Retinal pigment epithelial cell (primary cell): ENCODE results near the gene CROCC2.

GRCh38 chr2:239297448-239298163, 103.2 kb downstream of the HDAC4 start:
- RRBS = no CpG with 5 or more reads among the region's 15 CpGs

DNA sequence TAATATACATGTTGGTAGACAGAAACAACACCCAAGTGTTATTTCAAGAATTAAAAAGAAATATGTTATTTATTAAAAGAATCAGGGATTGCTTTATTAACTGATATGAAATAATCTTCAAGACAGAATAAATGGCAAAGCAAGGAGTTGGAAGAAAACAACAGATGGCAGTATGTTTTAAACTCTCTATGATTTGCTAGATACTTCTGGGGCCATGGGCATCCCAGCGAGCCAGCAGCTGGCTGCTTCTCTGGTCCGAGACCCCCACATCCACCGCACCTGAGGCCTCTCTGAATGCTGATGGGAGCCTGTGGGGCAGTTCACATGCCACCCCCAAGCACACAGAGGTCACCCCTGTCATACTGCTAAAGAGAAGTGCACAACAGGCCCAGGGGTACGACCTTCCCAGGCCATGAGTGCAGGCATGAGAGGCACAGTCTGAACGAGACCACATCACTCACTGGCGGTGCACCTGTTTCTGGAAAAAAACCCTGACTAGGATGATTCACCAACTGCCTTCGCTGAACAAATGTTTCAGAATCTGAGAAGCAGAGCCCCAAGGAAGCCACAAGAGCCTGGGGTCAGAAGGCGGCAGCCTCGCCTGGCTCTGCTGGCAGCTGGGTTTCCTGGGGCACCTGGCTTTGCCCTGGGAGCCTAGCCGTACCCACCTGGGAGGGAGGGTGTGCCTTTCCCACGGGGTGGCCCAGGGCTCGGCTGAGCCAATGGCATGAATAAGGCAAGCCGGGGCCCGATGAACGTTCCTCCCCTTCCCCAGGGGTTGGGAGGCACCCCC, 74.1 kb downstream of the HDAC4 start:
- RRBS = no CpG with 5 or more reads among the region's 15 CpGs

DNA sequence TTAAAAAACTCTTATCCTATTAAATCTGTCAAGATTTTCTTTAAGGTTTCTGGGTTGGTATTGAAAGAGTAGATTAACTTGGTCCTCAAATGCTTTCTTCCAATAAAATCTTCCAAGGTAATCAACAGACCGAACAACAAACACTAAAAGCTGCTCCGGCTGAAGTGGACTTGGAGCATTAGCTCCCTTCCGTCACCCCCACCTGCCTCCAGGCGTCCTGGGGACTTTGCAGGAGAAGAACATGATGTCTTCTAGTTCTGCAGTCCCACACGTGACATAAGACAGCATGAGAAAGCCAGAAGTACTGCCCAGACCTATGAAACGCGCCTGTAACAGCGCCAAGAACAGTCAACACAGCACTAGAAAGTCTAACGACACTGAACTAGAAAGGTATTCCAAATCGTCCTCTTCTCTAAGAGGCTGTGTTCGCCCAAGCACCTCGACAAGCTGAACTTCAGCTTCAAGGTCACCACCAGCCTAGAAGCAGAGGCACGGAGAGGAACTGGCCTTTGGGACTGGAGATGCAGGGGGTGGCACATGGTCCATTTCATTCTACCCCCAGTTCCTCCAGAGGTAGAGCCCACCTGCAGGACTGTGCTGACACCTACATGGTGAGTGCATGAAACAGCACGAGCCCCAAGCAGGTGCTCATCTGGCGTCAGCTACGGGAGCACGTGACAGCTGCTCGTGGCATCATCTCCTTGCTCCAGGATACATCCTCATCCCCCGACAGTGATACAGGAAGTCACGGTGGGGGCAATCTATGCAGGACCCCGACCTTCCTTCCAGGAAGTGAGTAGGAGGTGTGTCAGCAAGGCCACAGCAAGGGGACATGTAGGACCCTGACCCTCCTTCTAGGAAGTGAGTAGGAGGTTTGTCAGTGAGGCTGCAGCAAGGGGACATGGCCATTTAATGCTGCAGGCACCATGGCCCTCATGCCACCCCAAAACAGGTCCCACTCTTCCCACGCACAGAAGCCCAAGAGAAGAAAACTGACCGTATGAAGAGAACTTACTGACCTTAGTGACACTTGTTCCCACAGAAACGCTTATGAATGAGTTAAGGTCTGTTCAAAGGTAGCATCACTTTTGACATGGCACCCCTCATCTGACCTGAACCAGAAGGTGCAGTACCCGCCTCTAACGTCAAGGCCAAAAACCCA, 3.7 kb downstream of the HDAC4 start:
- RRBS = no CpG with 5 or more reads among the region's 26 CpGs

DNA sequence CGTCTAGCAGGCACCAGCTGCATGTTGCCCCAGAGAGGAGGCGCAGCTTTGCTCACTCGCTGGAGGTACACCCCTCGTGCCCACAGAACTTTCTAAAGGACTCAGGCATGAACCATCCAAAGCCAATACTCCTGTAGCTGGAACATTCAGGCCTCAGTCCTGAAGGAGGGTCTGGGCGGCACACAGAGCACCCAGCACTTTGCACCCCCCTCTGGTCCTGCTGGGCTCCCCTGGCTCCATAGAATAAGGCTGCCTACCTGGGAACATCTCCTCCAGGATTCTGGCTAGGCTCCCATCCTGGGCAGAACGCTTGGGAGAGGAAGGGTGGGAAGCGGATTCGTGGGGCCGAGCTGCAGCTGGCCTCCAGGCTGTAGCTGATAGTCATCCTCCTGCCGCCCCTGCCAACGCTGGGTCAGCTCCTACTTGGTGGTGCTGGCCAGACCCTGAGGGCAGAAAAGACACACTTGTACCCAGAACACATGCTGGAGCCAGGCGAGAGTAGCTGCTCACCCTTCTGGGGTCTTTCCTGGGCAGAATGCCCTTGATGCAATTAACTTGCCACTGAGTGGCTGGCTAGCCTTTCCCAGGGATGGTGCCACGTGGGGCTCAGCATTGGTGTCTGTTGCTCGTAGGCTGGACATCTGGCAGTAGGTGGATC, 113.0 kb downstream of the NDUFA10 start:
- RRBS = no CpG with 5 or more reads among the region's 14 CpGs

DNA sequence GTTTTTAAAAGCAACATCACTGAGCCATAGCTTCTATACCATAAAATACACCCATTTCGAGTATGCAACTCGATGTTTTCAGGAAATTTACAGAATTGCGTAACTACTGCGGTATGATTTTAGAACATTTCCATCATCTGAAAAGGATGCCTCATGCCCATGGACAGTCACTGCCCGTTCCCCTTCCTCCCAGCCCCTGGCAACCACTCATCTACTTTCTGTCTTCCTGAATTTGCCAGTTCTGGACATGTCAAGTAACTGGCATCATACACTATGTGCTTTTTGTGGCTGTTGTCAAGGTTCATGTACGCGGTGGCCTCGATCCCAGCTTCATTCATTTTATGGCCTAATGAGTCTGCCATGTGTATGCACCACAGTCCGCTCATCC, 88.0 kb downstream of the NDUFA10 start:
- RRBS = no CpG with 5 or more reads among the region's 9 CpGs

- RRBS = 82% methylated on average over 3 of the region's 22 CpGs
Measured at GRCh38 chr2:239938476-239938965, 86.6 kb downstream of the NDUFA10 start.

GRCh38 chr2:240033341-240033640, 3.1 kb upstream of the OR6B2 start:
- RRBS = no CpG with 5 or more reads among the region's 5 CpGs

- RRBS = no CpG with 5 or more reads among the region's 8 CpGs
Measured at GRCh38 chr2:240497433-240498307, 60.1 kb downstream of the ANKMY1 start.

GRCh38 chr2:240540218-240541070, 17.3 kb downstream of the ANKMY1 start:
- RRBS = no CpG with 5 or more reads among the region's 7 CpGs

GRCh38 chr2:240567455-240567685, 914 bp upstream of the RNPEPL1 start:
- RRBS = no CpG with 5 or more reads among the region's 7 CpGs

GRCh38 chr2:240578787-240579487, 7.6 kb upstream of the CAPN10 start:
- RRBS = no CpG with 5 or more reads among the region's 15 CpGs

- RRBS = no CpG with 5 or more reads among the region's 31 CpGs
Measured at GRCh38 chr2:240579488-240580737, 6.6 kb upstream of the CAPN10 start.

GRCh38 chr2:240619448-240620197, 5.7 kb upstream of the GPR35 start:
- RRBS = no CpG with 5 or more reads among the region's 21 CpGs

DNA sequence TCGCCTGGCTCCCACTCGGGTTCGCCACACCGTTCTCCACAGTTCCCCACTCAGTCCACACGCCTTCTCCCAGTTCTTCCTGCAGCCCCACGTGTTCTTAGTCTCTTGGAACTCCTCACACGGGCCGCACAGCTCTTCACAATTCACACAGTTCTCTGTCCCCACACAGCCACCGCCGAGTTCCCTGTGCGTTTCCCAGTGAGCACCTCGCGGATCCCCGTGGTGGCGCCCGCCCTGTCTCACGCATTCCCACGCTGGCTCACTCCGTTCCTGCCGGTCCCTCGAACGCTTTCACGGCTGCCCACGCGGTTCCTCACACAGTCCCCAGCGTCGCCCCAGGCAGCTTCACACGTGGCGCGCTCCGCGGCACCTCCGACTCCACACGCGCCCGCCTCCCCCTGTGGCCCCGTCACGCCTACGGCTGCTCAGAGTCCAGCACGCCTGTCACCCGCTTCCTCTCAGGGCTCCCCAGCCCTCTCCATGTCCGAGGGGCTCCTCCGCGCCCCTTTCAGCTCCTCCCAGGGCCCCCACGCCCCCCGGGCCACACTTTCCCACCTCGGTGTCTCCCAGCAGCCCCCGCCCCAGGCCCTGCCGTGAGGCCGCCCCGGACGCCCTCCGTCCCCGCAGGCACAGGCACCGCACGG, 38.1 kb downstream of the KIF1A start:
- RRBS = 94% methylated on average over 11 of the region's 56 CpGs

DNA sequence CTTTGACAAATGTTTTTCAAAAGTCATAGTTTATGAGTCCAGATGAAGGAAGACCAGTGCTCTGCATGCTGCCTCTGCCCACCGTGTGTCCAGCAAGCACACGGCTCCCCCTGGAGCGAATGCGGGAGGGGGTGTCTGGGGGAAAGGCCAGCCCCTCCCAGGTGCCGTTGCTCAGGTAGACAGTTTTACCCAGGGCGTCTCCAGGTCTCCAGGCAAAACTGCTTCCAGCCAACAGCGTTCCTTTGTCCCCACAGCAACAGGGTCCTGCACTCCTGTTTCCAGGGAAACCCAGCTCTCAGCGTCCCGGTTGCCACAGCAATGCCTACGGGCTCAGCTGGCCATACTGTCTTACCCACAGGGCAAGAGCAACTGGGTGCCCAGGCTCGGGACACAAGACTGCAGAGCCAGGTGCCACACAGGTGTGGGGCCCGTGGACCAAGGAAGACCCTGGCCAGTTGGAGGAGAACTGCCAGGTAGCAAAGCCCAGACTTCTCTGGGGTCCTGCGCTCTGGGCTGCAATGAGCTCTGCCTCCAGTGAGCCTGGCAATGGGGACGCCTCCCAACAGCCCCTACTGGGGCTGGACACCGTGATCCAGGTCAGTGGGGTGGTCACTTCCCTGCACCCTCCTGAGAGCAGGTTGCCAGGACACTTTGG, at the start of gene CROCC2:
Gene CROCC2 (plus strand): TSS at position 341 of the 655 bp plus-strand sequence.
- RRBS = no CpG with 5 or more reads among the region's 15 CpGs

DNA sequence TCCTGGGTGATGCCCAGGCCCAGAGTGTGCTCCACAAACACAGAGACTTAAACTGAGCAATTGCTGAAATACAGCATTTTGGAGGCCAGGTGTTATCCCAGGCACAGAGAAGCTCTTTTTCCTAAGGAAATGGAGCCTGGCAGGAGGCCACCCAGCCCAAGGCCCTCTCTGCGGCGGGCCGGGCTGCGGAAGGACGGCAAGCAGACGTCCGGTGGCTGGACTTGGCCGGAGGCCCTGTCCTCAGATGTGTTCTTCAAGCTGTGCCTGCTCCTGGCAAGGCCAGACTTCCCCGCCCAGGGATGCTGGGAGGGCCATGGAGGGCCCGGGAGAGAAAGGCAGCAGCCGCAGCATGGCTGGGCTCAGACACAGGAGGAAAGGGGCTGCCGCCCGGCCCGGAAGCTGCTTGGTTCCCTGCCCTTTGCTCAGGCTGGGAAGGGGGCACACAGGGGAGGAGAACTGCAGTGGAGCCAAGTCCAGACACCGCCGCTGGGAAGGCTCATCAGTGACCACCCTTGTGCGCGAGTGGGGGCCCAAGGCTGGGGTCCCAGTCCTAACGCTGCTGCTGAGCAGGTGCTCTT, 7.6 kb downstream of the CROCC2 start:
- RRBS = 67% methylated on average over 6 of the region's 19 CpGs

GRCh38 chr2:241035245-241036026, 37.0 kb downstream of the SNED1 start:
- RRBS = no CpG with 5 or more reads among the region's 41 CpGs

DNA sequence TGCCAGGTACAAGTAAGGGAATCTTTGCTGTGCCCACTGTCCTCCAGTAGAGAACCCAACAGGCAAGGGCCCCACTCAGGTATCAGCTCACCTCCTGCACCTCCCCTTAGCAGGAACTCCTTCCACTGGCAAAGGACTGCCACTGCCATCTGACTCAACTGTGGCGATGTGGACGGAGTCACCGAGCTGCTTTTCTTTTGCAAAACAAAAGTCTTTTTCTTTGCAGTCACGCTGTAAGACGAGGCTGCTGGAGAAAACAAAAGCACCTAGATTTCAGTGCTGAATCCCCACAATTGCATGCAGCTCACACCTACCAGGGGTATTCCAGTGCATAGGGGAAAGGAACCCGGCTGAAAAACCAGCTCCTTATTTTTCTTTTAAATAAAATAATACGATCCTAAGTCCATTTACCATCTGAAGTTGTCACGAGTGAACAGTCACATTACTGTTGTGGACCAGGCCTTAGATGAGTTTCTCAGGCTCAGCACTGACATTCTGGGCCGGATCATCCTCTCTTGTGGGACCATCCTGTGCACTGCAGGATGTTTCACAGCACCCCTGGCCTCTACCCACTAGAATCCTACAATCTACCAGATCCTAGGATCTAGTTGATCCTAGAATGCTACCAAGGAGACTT, 7.8 kb downstream of the MTERF4 start:
- RRBS = no CpG with 5 or more reads among the region's 9 CpGs

- RRBS = no CpG with 5 or more reads among the region's 5 CpGs
Measured at GRCh38 chr2:241111756-241112022, 9.6 kb upstream of the MTERF4 start.

DNA sequence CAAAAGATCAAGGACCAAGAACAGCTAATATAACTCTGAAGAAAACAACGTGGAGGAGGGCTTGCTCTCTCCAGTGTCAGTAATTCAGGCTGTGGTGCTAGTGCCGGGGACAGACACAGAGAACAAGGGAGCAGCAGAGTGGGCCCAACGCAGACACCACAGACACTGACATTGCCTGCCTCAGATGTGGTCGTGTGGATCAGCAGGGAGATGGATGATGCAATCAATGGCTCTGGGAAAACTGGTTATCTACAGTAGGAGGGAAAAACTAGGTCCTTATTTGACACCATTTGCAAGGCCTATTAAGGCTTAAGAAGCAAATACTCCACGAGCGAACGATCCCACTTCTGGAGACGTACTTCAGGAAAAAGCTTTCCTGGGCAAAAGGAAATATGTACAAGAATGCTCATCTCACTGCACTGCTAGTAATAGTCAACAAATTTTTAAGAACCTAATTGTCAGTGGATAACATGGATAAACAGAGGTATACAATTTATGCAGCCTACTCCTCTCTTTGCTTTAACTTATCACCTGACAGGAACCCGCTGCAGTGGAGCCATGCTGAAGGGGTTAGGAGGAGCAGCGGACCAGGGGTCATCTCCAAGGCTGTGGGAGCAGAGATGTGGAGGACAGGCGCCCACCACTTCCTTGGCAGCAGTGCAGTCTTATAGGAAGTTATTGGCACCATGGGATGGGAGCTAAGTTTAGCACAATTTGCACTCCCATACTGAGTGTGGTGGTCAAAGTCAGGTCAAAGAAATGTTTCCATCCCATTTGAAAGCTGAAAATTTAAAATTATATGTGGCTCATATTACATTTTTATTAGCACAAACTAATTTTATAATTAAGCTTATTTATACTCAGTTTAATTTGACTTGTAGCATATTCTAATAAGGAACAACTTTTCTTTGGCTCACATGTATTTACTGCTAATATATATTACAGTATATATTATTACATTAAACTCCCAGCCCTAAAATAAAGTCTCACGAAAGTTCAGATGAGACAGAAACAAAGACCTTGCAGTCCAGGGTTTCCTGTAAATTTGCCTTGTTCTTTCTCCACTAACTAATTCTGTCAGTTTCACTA, 35.7 kb downstream of the HDLBP start:
- RRBS = no CpG with 5 or more reads among the region's 12 CpGs